ENCODE data around the genes DEFB125 and DEFB127.

GRCh38 chr20:87360-87922 lies at the start of gene DEFB125:
DEFB125 (plus strand) TSS chr20:87672.
- RRBS = no CpG with 5 or more reads among the region's 3 CpGs

DNA sequence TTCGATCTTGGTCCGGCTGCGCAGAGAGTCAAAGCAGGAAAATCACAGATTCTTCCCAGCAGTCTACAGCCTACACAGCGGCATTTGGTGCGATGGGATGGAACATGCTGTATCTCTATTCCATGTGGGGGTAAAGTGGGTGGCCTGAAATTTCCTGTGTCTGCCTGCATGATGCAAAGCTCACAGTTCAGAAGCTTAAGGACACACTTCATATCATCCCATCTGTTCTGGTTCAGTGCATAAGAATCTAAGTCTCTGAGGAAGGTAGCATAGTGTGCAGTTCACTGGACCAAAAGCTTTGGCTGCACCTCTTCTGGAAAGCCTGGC lies at the start of gene DEFB127:
DEFB127 (plus strand) TSS at position 238 of the 327 bp plus-strand sequence.
- RRBS = no CpG with 5 or more reads among the region's 5 CpGs

DNA sequence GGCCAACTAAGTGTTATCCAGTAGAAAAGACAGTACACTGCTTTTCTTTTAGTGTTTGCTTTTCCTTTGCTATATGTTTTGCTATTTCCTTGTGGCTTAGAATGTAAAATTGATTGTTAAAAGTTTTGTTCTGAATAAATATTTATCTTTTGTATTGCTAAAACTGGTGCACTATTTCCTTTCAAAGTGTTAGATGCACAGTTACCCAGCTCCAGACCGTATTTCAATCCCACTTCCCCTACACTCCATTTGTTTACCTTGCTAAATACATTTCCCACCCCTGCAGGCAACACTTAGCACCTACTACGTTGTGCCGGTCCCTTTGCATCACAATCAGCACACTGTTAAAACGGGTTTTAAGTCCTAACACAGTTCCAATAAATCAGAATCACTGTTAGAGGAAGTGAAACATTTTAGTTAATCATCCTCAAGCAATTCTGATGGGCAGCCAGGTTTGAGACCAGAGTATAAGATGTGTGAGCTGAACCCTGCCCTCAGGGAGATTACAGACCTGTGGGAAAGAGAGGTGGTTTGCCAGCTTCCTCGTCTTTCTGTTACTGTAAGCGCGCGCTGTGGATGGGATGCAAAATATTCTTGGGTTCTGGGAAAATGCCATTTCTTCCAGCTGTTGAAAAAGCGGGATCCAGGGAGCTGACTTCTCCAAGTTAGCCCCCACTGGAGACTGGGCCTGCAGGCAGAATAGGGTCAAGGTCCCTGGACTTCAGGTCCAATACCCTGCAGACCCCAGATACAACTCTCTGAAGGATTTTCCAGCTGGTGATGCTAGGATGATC lies 3.0 kb downstream of the ZCCHC3 start:
- RRBS = no CpG with 5 or more reads among the region's 9 CpGs

DNA sequence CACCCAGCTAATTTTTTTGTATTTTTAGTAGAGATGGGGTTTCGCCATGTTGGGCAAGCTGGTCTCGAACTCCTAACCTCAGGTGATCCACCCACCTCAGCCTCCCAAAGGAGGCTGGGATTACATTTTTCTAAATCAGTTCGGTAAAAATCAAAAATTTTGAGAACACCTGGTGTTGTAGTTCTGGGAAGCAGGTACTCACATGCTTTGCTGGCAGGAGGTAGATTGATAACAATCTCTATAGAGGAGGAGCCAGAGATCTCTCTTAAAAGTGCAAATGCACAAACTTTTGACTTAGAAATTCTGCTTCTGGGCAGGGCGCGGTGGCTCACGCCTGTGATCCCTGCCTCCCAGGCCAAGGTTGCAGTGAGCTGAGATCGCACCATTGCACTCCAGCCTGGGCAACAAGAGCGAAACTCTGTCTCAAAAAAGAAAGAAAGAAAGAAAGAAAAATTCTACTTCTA lies 14.6 kb upstream of the TRIB3 start:
- RRBS = no CpG with 5 or more reads among the region's 8 CpGs

- RRBS = 61% methylated on average over 1 of the region's 24 CpGs
These were observed 20.4 kb downstream of the RBCK1 start for GRCh38 chr20:428080-429249.

DNA sequence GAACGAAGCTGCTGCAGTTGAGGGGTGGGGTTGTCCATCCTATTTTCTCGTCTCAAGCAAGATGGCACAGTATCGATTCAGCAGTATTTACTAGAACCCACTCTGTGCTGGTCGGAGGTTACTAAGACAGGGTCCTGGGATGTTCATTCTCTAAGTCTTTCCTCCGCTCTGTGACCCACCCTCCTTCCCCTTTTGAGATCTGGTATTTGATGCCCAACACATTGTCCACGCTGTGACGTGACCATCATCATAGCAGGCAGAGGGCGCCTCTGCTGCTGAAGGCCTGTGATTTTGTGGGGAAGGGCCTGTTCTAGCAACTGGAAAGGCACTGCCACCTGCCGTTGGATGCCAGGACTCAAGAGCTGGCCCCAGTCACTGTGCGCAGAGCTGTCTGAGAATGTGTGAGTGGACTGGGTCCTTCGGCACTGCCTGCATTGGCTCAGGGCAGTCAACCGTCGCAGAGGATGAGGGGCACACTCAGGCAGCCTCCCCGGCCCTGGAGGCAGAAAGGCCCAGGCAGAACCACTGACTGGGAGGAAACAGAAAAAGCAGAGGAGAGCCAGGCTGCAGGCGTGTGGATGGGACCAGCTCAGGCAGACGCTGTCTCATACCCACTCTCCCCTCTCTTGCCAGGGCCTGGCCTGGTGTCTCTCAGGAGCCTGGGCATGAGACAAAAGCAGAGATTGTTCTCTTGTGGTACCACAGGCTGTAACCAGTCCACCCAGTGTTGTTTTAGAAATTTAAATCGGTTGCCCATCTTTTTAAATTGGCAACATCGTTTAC lies 23.4 kb downstream of the RBCK1 start:
- RRBS = no CpG with 5 or more reads among the region's 18 CpGs

DNA sequence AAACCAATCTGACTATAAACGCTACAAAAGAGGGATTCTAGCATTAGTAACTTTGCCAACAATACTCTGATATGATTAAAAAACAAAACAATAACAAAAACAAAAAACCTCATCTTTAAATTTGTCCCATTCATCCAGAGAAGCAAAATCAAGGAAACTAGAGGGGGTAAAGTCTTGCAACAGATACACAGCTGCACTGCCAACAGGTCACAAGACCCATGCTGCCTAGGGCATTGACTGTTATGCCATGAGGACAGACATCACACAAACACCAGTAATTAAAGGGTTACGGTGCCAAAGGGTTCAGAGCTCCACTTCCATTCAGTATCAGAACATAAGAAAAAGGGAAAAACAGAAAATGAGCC lies 1.7 kb downstream of the TBC1D20 start:
- RRBS = no CpG with 5 or more reads among the region's 2 CpGs

- RRBS = no CpG with 5 or more reads among the region's 14 CpGs
These were observed 14.6 kb downstream of the TCF15 start for GRCh38 chr20:595381-596017.

- RRBS = no CpG with 5 or more reads among the region's 2 CpGs
These were observed 6.0 kb downstream of the SRXN1 start for GRCh38 chr20:646516-647835.

DNA sequence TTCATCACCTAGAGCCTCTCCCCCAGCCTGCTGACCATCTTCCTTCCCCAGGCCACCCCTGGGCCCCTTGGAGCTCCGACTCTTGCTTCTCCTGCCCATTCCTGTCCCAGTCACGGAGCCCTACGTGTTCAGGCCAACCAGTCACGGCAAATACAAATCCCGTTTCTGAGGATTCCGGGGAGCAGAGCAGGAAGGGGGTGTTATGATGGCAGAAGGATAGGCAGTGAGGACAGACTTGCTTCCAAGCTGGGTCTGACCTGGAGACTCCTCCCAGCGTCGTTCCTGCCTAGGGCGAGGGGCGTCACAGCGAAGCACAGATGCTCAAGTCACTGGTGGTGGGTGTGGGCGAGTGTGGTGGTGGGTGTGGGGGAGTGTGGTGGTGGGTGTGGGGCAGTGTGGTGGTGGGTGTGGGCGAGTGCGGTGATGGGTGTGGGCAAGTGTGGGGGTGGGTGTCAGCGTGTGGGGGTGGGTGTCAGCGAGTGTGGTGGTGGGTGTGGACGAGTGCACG lies 42.7 kb upstream of the ANGPT4 start:
- RRBS = no CpG with 5 or more reads among the region's 18 CpGs

DNA sequence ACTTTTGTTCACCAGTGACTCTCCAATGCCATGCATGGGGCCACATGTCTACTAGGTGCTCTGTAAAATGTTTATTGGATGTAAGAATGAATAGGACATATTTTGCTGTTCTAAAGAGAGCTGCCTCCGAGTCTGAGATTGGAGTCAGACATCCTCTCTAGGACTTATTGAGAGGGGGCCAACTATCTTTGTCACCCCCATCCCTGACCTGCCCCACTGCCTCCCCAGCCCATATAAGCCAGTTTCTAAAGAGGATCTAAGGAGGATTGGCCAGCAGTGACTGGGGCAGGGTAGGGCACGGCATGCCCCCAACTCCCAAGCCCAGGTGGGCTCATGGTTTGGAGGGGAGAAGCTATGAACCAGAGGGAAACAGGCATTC lies 16.6 kb downstream of the RSPO4 start:
- RRBS = no CpG with 5 or more reads among the region's 2 CpGs

- RRBS = 94% methylated on average over 2 of the region's 15 CpGs
These were observed 16.5 kb downstream of the PSMF1 start for GRCh38 chr20:1134904-1135300.

GRCh38 chr20:1204248-1204881 lies 1.1 kb downstream of the C20orf202 start:
- RRBS = no CpG with 5 or more reads among the region's 6 CpGs

- RRBS = no CpG with 5 or more reads among the region's 1 CpG
These were observed 7.2 kb upstream of the SDCBP2 start for GRCh38 chr20:1336146-1336479.

- RRBS = no CpG with 5 or more reads among the region's 5 CpGs
These were observed 7.0 kb downstream of the FKBP1A start for GRCh38 chr20:1385666-1386515.

DNA sequence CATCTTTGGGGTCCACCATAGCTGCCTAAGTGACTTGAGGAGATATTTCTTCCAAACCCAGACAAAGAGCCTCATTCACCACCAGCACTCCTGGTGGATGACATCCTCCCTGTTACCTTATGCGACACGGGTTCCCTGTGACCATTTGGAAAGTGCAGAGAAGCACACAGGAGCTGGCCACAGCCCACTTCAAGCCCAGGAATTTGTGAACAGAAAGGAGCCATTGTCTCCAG lies 83.6 kb upstream of the SIRPA start:
- RRBS = no CpG with 5 or more reads among the region's 2 CpGs

DNA sequence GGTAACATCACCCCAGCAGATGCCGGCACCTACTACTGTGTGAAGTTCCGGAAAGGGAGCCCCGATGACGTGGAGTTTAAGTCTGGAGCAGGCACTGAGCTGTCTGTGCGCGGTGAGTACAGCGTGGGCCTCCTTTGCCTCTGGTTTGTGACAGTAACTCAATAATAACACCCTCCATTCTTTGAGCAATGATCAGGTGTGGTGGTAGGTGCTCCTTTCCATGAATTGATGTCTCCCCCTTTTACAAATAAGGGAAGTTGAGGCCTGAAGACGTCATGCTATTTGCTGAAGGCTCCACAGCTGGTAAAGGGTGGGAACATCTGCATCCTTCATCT lies 20.1 kb downstream of the SIRPA start:
- RRBS = no CpG with 5 or more reads among the region's 8 CpGs

DNA sequence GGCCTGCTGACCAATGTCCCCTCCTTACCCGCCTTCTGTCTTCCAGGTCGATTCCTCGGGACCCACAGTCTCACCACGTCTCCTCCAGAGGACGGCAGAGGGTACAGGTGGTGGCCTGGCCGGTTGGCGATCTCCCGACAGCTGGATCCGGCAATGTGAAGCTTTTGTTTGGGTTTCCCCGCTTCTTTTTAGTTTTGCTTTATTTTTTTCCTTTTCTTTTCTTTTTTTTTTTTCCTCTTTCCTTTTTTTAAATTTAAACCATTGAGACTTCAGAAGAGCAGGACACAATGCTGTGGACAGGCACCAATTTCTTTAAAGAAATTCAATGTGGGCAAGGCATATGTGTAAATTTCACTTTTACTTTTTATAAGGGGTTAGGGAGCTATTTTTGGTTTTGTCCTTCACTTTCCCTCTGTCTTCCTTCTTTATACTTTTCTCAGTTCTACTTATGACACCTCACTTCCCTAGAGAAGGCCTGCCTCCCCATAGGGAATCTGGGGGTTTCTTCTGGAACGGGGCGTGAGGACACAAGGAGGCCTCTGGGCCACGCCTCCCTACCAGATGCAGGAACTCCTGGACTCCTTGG lies 42.2 kb downstream of the STK35 start:
- RRBS = no CpG with 5 or more reads among the region's 13 CpGs

- RRBS = no CpG with 5 or more reads among the region's 12 CpGs
These were observed 58.8 kb upstream of the TGM3 start for GRCh38 chr20:2236922-2237420.

DNA sequence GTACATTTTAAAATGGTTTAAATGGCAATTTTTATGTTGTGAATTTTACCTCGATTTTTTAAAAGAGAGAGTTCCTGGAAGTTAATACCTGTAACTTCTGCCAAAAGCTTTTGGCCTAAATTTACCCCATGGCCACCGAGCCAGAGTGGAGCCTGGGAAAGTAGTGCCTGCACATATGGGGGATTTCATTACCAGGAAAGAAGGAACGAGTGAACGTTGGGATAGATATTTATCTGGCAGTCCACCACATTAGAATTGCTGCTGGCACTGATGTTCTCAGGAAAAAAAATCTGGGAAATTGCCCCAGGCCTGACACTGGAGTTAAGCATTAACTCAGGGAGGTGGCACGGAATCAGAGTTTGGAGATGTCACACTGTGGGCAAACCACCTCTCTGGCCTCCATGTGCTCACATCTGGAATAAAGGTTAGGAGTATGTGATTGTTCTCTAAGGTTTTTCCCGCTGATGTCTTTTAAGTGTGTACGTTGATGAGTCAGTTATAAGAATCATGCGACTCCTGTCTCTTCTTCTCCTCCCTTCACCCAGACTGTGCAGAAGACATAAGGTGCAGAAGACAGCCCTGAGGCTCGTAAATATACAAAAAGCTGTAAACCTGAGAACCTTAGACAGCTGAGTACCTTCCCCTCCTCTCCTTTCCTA lies 7.8 kb downstream of the TGM3 start:
- RRBS = no CpG with 5 or more reads among the region's 9 CpGs

Data from hTERT-HM (cell line).